UCH-1 (cell line): ENCODE results near the gene USH2A.

DNA sequence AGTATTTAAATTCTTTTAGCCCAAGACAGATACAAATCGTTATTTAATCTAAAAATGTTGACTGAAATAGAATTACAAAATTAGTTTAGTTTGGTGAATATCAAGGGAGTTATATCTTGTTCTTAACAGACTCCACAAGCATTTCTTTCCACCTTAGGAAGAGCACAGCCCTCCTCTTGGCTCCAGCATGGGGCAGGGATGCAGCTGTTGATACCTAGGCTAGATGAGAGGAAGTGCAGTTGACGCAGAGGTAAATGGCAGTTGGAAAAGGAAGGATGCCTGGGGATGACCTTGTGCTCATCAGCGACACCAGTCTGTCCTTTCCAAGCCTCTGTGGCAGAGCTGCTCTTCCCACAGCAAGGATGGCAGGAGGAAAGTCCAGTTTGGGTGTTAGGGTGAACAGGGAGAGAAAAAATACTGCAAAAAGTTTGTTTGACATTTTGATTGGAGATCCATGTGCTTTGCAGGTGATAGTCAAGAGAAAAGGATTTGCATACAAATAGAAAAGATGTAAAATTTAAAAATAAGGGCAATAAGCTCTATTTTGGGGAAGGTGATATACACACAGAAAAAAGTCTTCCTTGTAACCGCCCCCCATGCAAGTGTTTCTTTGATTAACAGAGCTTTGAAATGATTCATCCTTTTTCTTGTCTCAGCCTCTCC, 6.2 kb downstream of the PROX1 start:
- RRBS: no CpG with 5 or more reads among the region's 4 CpGs

DNA sequence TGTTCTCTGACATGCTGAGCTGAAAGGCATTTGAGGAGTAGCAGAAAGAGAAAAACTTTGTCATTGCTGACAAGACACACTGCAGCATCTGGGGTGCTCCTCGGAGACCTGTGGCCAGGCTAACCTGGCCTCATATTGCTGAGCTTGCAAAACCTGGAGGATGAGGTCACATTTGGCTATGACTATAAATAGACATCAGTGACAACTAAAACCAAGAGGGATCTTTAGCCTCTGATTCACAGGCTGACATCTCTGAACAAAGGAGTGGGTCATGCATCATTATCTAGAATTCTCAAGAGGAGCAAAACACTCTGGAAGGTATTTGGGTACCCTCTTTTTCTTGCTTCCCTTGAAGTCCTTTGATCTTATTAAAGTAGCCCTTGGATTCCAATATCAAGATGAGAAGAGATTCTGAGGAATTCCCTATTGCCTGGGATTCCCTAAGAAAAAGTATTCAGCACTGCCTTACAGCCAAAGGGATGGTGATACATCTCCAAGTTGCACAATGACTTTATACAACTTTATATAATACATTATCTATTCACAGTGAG, 83.8 kb downstream of the PROX1 start:
- RRBS: no CpG with 5 or more reads among the region's 1 CpG

- RRBS: no CpG with 5 or more reads among the region's 27 CpGs
Measured at GRCh38 chr1:214224486-214225565, 56.1 kb upstream of the SMYD2 start.

DNA sequence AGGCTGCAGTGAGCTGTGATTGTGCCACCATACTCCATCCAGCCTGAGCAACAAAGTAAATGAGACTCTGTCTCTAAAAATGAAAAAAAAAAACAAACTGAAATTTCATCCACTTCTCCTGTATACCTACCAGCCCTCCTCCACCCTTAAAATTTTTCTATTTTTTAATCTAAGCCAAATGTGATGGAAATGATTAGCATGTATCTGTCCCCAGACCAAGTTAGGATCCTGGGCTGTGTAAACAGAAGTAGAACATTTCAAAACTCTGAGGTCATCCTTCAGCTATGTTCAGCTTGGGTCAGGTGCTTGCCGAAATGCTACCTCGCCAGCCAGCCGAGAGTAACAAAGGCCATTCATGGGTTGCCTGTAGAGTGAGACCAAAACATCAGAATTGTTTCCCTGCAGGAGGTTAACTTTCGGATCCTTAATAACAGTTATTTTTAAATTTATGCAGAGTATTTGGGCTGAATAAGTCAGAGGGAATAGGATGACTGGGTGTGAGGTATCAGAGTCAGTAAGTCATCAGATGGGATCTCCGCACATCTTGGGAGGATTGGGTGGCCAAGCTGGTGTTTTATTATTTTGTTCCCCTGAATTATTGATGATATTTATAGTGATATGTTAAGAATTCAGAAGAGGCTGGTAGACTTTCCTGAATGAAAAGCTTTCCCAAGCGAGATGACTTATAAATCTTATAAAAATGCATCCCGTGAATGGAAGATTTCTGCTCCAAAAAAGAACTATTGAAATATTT, 35.6 kb downstream of the SMYD2 start:
- RRBS: no CpG with 5 or more reads among the region's 7 CpGs

DNA sequence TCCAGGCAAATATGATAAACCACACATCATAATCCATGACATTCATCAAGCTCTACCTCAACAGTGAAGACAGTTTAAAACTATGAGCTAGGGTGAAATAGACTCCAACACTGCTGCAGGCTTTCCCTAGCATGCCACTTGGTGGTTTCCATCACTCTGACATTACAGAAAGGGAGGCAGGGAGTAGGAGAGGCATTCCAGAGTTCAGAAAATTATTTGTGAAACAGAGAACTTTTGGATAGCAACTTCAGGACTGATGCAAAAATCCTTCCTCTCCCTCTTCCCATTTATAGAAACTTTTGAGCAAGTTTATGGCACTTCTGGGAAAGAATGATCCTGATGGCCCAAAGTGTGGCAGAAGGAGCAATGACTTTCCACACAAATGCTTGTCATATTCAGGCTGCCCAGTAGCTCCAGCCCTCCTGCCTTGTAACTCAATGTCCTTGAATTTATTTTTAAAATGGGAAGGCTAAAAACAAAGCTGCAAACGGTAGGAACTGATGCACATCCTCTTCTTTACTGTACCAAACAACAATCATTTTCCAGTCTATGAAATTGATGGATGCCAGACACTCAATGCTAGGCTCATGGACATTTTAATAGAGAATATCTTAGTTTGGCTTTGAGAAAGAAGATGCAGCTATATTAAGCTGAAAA, 70.8 kb downstream of the SMYD2 start:
- RRBS: no CpG with 5 or more reads among the region's 1 CpG

- RRBS: no CpG with 5 or more reads among the region's 4 CpGs
Measured at GRCh38 chr1:214573951-214574377, 22.6 kb upstream of the PTPN14 start.

- RRBS: no CpG with 5 or more reads among the region's 18 CpGs
Measured at GRCh38 chr1:214642373-214643436, 39.7 kb downstream of the CENPF start.

GRCh38 chr1:216311332-216311970, 111.8 kb downstream of the USH2A start:
- RRBS: no CpG with 5 or more reads among the region's 11 CpGs

DNA sequence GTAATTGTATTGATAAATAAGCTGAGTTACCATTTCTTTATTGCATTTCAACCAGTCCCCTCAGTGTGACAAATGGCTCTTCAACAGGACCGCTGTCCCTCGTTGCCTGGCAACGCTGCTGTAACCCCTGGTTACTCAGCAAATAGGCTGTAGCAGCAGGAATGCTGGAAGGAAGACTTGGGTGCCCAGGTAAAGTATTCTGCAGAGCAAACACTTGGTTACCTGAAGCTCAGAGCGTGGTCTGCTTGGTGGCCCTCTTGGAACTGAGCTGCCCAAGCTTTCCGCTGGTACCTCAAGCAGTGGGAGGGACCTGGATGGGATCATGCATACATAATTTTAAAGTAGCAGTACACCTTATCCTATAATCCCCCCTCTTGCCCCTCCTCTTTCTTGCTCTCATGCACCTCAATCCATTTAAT, at the start of gene USH2A:
USH2A (minus strand) TSS at position 265 of the 419 bp plus-strand sequence.
- RRBS: no CpG with 5 or more reads among the region's 5 CpGs

- RRBS: no CpG with 5 or more reads among the region's 5 CpGs
Measured at GRCh38 chr1:216425495-216426015, 2.3 kb upstream of the USH2A start.

- RRBS: no CpG with 5 or more reads among the region's 8 CpGs
Measured at GRCh38 chr1:216499577-216499959, 76.3 kb upstream of the USH2A start.

GRCh38 chr1:216627227-216627891, 95.9 kb downstream of the ESRRG start:
- RRBS: no CpG with 5 or more reads among the region's 4 CpGs

- RRBS: no CpG with 5 or more reads among the region's 7 CpGs
Measured at GRCh38 chr1:216905151-216905587, 181.9 kb upstream of the ESRRG start.

DNA sequence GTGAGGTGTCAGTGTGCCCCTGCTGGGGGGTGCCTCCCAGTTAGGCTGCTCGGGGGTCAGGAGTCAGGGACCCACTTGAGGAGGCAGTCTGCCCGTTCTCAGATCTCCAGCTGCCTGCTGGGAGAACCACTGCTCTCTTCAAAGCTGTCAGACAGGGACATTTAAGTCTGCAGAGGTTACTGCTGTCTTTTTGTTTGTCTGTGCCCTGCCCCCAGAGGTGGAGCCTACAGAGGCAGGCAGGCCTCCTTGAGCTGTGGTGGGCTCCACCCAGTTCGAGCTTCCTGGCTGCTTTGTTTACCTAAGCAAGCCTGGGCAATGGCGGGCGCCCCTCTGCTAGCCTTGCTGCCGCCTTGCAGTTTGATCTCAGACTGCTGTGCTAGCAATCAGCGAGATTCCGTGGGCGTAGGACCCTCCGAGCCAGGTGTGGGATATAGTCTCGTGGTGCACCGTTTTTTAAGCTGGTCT, 64.6 kb downstream of the SPATA17 start:
- RRBS: no CpG with 5 or more reads among the region's 12 CpGs

- RRBS: no CpG with 5 or more reads among the region's 3 CpGs
Measured at GRCh38 chr1:218312467-218313093, 27.5 kb downstream of the RRP15 start.

DNA sequence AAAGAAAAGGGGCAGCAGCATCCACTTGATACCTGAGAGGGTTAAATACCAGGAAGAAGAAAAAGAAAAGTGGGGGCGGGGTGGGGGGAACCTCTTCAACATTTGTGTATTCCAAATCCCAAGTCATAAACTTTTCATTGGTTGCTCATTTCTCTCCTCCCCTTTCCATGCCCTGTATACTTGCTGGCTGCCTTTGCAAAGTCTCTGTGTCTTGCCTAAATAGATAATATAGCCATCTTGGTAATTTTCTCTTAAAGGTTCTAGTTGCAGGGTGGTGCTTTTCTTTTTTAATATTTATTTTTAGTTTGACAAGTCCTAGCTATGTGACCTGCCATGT, 2.9 kb downstream of the TGFB2 start:
- RRBS: no CpG with 5 or more reads among the region's 1 CpG

GRCh38 chr1:218357212-218357637, 12.1 kb downstream of the TGFB2 start:
- RRBS: no CpG with 5 or more reads among the region's 5 CpGs

DNA sequence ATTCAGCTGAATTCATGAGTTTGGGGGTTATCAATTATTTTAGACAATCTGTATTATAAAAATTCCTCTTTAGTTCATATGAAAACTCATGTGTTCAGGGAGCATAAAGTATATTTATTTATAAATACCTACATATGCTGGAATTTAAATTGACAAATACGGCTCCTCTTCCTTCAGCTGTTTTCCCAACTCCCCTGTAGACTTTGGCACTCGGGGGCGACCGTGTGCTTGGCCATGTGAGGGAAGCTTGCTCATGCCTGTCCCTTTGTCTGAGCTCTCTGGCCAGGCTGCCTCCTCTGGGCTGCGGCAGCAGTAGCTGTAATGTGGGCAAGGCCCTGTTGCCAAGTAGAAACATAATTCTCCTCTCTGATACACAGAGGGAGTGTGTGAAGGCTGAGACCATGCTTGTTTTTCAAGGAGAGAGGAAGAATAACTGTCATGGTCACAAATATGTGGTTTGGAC, 94.3 kb downstream of the TGFB2 start:
- RRBS: no CpG with 5 or more reads among the region's 5 CpGs

- RRBS: no CpG with 5 or more reads among the region's 4 CpGs
Measured at GRCh38 chr1:218665086-218665669, 320.0 kb downstream of the TGFB2 start.